Keratinocyte (primary cell): ENCODE measurements around a stretch of chr13.

GRCh38 chr13:110361014-110362209, 54.3 kb downstream of the COL4A2 start:
CAGE:
- cytosol, long polyA minus RNA = no peak
- cytosol, long polyA plus RNA = no peak
- long polyA plus RNA = no peak
- nucleus, long polyA minus RNA = no peak
- nucleus, long polyA plus RNA = no peak

DNA sequence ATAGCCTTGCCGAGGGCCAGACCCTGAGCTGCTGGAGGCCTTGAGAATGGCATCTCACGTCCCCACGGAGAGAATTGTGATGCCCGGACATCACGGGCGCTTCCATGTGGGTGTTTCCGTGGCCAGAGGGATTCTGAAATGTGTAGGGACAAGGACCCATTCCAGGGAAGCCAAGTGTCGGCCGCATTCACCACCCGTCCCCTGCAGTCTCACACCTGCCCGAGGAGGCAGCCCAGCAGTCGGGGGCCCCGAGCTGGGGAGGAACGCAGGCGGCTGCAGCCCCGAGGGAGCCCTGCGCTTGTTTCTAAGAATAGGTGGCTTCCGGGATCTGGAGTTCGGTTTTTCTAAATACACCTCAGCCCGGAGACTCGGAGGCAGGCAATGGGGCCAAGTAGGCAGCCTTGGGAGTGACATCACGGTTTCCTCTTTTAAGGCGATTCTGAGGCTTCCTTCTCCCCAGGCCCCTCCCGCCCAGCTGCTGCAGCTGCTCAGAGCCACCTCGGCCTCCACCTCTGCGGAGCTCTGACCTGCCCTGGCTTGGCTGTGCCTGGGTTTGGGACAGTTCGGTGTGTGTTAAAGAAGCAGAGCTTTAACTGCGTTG, 80.3 kb downstream of the COL4A2 start:
CAGE:
- cytosol, long polyA minus RNA = no peak
- cytosol, long polyA plus RNA = no peak
- long polyA plus RNA = no peak
- nucleus, long polyA minus RNA = no peak
- nucleus, long polyA plus RNA = no peak

DNA sequence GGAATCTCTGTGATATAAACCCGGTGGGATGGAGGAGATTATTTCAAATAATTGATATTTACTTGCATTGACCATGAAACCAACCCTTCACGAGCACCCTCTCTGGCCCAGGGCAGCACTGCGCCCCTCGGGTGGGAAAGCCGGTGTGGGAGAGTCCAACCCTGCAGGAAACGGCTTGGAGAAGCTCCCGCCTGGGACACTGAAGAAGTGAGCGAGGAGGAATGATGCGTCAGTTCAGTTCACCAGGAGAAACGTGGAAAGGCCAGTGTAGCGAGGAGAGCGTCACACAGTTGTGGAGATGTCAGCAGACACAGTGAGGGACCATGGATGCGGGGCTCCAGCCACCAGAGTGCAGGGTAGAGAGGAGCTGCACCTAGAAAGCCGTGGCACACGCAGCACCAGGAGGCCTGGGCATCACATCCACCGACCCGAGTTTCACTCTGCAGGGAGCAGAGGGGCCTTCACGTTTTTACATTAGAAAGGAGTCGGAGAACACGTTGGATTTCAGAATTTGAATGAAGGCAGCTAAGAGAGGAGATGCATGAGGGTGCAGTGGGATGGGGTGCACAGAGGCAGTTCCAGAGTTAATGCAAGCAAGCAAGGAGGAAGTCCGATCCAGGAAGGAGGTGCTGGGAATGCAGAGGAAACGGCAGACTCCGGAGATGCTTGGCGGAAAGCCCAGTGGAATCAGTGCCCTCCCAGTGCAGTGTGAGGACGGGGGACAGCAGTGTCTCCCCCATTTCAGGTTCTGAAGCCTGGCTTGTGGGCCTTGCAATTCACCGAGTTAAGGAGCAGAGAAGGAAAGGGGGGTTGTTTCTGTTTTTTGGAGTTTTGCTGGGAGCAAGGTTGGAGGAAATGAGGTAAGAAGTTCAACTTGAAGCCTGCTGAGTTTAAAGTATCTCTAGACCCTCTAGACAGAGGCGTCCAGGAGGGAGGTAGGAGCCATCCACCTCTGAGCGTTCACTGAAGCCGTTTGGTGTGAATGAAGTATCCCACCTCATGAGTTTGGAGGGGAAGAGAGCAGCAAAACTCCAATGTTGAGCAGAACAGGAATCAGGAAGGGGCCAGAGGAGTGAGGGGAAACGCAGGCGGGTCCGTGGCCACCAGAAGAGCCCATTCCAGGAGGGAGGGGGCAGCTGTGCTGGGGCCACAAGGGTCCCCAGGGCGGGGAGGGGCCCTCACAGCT, 100.4 kb downstream of the COL4A2 start:
CAGE:
- cytosol, long polyA minus RNA = no peak
- cytosol, long polyA plus RNA = no peak
- long polyA plus RNA = no peak
- nucleus, long polyA minus RNA = no peak
- nucleus, long polyA plus RNA = no peak

CAGE:
- cytosol, long polyA minus RNA = no peak
- cytosol, long polyA plus RNA = no peak
- long polyA plus RNA = no peak
- nucleus, long polyA minus RNA = no peak
- nucleus, long polyA plus RNA = no peak
Observed at GRCh38 chr13:110409266-110410426, 102.6 kb downstream of the COL4A2 start.

DNA sequence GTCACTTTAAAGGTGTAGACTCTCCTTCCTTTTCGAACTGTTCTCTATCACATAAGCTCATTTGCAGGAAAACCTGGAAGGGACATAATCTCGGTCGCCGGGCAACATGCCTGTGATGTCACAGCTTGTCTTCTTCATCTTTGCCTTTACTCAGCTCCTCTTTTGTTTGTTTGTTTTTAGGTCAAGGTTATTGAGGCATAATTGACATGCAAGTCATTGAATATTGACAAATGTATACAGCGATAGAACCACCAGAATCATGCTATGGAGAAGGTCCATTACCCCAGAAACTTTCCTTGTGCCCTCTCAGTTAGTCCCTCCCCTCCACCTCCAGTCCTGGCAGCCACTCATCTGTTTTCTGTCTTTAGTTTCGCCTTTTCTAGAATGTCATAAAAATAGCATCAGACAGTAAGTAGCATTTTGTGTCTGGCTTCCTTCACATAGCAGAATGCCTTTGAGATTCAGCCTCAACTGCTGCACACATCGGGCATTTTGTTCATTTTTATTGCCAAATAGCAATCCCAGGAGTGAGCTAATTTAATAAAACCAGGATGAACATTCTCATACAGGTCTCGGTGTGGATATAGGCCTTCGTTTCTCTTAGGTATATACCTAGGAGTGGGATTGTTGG, 110.3 kb downstream of the COL4A2 start:
CAGE:
- cytosol, long polyA minus RNA = no peak
- cytosol, long polyA plus RNA = no peak
- long polyA plus RNA = no peak
- nucleus, long polyA minus RNA = no peak
- nucleus, long polyA plus RNA = no peak

DNA sequence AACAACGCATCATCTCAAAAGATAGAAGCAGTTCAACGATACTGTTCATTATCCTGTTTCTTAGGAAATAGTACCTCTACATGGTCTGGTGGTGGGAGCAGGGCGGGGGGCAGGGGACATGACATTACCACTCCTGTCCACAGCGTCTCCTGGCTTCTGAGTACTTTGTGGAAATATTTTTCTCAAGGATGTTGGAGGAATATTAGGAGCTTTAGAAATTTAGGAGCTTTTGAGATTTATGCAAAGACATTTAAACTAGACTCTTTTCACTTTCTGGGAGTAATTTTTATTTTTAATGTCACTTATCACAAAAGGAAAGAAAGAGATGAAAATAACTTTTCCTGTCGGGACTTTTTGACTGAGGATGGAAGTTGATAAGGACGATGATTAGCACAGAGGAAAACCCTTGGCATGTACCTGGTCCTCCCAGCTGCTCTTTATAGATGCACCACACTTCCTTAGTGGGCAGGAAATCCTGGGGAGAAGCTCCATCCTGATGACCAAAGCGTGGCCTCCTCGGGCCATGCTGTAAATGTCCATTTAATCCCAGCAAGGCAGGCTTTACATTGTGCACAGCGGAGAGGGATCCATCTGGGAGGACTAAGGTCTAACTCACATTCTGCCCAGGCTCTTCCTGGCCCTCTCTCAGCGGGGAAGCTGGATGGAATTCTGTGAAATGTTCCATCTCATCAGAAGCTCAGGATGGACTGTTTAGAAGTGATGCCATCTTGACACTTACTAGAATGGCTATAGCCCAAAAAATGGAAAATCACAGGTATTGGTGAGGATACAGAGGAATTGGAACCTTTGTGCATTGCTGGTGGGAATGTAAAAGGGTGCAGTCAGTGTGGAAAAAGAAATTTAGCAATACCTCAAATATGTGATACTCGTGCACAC, 113.5 kb downstream of the COL4A2 start:
CAGE:
- cytosol, long polyA minus RNA = no peak
- cytosol, long polyA plus RNA = no peak
- long polyA plus RNA = no peak
- nucleus, long polyA minus RNA = no peak
- nucleus, long polyA plus RNA = no peak

DNA sequence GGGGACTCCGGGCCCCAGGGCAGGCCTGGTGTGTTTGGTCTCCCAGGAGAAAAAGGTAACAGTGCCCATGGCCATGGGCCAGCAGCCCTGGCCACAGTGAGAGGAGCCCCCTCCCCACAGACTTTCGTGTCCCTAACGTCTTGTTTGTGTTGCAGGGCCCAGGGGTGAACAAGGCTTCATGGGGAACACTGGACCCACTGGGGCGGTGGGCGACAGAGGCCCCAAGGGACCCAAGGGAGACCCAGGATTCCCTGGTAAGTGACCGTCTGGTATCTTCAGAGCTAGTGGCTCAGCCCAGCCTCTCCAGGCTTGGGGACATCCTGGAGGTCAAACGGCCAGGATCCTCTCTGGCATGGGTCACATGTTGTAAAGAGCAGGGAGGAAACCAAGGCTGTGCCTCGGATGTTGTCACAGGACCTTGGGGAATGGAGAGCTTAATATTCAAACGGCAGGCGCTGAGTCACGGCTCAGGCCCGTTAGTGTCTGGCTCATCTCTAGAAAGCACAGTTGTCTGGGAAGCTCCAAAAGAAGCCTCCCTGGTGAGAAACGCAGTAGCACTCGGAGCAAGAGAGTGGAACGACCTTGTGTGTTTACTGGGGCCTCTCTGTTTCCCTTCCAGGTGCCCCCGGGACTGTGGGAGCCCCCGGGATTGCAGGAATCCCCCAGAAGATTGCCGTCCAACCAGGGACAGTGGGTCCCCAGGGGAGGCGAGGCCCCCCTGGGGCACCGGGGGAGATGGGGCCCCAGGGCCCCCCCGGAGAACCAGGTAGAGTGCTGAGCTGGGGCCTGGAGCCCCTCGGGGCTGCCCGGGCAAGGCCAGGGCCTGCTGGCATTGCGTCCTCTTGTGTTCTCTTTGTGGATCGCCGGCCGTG, 58.1 kb downstream of the RAB20 start:
CAGE:
- cytosol, long polyA minus RNA = no peak
- cytosol, long polyA plus RNA = no peak
- long polyA plus RNA = no peak
- nucleus, long polyA minus RNA = no peak
- nucleus, long polyA plus RNA = no peak

CAGE:
- cytosol, long polyA minus RNA = no peak
- cytosol, long polyA plus RNA = no peak
- long polyA plus RNA = no peak
- nucleus, long polyA minus RNA = no peak
- nucleus, long polyA plus RNA = no peak
Observed at GRCh38 chr13:110531386-110532179, 29.9 kb downstream of the RAB20 start.

DNA sequence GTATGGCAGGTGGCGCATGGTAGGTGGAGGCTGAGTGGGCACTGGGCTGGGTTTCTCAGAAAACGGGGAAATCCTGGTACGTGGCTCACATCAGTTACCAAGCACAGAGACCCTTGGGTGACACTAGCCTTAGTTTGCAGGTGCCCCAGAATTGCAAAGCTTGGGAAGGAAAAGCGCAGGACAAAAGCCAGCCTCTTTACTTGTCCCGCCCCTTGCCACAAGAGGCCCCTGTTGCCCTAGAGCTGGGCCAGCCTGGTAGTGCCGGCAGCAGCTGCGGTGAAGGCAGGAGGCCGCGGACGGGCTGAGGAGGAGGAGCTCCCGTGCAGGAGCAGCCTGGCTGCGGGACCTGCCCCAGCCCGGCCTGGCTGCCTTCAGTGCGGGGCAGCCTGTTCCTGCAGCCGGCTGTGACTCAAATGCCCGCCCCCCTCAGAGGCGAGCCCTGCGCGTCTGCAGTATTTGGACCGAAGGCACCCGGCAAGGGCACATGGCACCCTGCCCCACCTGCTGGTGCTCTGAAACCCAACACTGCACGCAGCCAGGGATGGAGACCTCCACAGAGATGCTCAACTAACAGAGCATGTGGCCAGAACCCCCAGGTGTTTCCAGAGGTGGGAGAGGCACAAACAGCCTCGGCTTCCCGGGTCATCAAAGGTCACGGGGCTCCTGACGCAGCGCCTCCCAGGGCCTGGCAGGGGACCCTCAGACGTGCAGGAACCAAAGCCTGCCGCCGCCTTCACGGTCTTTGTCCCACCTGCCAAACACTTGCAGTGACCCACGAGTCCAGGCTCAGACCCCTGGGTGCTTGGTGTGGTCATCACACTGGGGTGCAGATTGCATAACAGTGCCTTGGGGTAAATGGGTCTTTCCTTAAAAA, 29.7 kb downstream of the NAXD start:
CAGE:
- cytosol, long polyA minus RNA = no peak
- cytosol, long polyA plus RNA = no peak
- long polyA plus RNA = no peak
- nucleus, long polyA minus RNA = no peak
- nucleus, long polyA plus RNA = no peak

DNA sequence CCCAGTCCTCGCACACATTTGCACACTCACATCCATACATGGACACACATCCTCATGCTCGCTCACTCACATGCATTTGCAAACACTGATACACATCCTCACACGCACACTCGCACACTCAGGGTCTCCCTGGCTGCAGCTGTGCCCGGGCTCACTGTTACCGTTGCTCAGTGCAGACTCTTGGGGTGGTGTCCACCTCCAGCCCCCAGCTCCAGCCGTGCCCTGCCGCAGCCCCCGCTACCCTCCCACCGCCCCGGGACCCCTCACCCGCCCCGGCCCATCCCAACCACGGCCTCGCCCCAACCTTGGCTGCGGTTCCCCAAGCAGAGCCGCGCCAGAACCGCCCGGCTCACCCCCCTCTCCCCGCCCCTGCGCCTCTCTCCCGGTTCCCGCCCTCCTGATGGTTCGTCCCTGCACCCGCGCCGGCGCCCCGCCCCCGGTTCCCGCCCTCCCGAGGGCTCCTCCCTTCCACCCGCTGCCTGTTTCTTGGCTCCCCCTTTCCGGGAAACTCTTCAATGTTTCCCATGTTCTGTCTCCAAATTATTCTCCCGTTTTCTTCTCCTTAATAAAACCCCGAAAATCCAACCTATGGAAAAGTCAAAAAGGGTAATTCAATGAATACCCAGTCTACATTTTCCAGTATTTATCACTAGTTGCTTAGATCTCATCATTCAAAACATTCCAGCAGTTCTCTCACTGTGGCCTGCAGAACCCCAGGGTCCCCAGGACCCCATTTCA, 40.3 kb downstream of the ANKRD10 start:
CAGE:
- cytosol, long polyA minus RNA = no peak
- cytosol, long polyA plus RNA = no peak
- long polyA plus RNA = no peak
- nucleus, long polyA minus RNA = no peak
- nucleus, long polyA plus RNA = no peak

GRCh38 chr13:110954877-110955613, 40.2 kb upstream of the ANKRD10 start:
CAGE:
- cytosol, long polyA minus RNA = no peak
- cytosol, long polyA plus RNA = no peak
- long polyA plus RNA = no peak
- nucleus, long polyA minus RNA = no peak
- nucleus, long polyA plus RNA = no peak

DNA sequence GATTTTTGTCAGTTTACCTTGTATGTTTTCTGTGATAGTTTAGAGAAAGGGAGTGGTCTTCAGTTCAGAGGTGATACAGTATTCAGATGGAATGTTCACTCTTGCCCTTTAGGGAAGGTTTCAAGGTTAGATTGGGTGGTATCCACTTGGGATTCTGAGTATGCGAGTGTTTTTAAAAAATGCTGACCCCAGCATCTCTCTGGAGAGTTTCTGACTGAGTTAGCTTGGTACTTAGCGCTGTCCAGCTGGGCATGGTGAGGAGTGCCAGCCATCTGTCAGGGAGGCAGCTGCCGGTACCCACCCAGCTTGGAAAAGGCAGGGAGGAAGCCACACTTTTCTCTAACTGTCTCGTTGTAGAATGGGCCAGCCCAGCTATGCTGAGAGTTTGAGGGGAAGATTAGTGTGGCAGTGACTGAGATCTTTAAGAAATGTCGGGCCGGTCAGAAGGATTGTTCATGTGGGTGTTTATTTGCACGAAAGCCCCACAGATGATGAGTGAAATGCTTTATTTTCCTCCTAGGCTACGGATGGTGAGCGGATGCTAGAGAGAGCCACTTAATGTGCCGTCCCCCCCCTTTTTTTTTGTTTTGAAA, 63.4 kb downstream of the ARHGEF7 start:
CAGE:
- cytosol, long polyA minus RNA = no peak
- cytosol, long polyA plus RNA = no peak
- long polyA plus RNA = no peak
- nucleus, long polyA minus RNA = no peak
- nucleus, long polyA plus RNA = no peak

DNA sequence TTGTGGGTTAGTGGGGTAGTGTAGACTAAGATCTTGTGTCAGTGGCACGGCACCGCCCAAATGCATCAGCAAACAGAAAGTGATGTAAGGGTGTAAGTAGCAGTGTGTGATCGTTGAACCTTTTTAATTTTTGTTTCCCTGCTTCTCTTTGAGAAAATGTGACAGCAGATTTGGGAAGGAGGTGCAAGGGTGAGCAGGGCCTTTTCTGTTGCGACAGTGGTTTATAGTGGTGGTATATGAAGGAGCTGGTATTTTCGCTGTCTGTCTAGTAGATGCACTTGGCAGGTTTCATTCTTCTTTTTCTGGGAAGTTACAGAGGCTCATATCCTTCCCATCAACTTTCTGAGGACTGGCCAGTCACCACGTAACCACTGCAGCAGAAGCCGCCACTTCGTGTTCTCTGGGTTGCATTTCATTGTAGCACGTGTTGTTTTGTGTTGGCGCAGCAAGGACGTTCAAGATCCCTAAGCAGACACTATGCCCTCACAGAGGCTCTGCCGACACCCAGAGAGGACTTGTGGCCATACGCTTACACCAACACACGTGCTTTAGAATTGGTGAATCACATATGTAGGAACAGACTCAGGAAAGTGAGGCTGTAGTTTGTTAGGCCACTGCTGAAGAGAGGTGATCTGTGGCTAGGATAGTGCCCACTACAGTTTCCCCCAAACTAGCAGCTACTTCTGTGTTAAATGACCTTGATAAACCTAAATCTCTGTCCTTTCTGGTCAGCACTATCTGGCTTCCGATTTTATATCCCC, 42.2 kb upstream of the TEX29 start:
CAGE:
- cytosol, long polyA minus RNA = no peak
- cytosol, long polyA plus RNA = no peak
- long polyA plus RNA = no peak
- nucleus, long polyA minus RNA = no peak
- nucleus, long polyA plus RNA = no peak

DNA sequence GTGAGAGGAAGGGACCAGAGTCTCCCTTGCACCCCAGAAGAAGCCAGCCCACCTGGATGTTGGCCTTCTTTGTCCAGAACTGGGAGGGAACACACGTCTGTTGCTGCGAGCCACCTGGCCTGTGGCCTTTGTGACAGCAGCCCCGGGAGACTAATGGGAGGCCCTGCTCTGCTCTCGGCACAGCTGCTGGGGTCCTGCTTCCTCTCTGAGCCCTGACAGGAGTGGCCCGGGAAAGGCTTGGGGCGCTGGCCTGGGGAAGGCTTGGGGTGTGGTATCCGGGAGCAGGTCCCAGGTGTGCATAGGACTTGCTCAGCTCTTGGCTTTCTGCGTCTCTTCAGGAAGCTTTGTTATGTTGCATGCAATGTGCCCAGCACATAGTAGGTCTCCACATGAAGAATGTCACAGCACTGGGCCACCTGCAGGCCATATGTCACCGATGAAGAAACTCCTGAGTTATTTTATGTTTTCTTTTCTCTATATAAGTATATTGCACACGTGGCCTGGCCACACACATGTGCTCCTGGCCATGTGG, 162.9 kb downstream of the TEX29 start:
CAGE:
- cytosol, long polyA minus RNA = no peak
- cytosol, long polyA plus RNA = no peak
- long polyA plus RNA = no peak
- nucleus, long polyA minus RNA = no peak
- nucleus, long polyA plus RNA = no peak

GRCh38 chr13:111616074-111616808, 295.8 kb downstream of the TEX29 start:
CAGE:
- cytosol, long polyA minus RNA = no peak
- cytosol, long polyA plus RNA = no peak
- long polyA plus RNA = no peak
- nucleus, long polyA minus RNA = no peak
- nucleus, long polyA plus RNA = no peak

CAGE:
- cytosol, long polyA minus RNA = no peak
- cytosol, long polyA plus RNA = no peak
- long polyA plus RNA = no peak
- nucleus, long polyA minus RNA = no peak
- nucleus, long polyA plus RNA = no peak
Observed at GRCh38 chr13:111844288-111844430, 222.8 kb upstream of the SOX1 start.

CAGE:
- cytosol, long polyA minus RNA = no peak
- cytosol, long polyA plus RNA = no peak
- long polyA plus RNA = no peak
- nucleus, long polyA minus RNA = no peak
- nucleus, long polyA plus RNA = no peak
Observed at GRCh38 chr13:111892787-111893604, 174.0 kb upstream of the SOX1 start.

GRCh38 chr13:112057092-112057633, 9.8 kb upstream of the SOX1 start:
CAGE:
- cytosol, long polyA minus RNA = no peak
- cytosol, long polyA plus RNA = no peak
- long polyA plus RNA = no peak
- nucleus, long polyA minus RNA = no peak
- nucleus, long polyA plus RNA = no peak

CAGE:
- cytosol, long polyA minus RNA = no peak
- cytosol, long polyA plus RNA = no peak
- long polyA plus RNA = no peak
- nucleus, long polyA minus RNA = no peak
- nucleus, long polyA plus RNA = no peak
Observed at GRCh38 chr13:112073195-112073967, 6.4 kb downstream of the SOX1 start.

GRCh38 chr13:112527334-112527782, 60.6 kb downstream of the TUBGCP3 start:
CAGE:
- cytosol, long polyA minus RNA = no peak
- cytosol, long polyA plus RNA = no peak
- long polyA plus RNA = no peak
- nucleus, long polyA minus RNA = no peak
- nucleus, long polyA plus RNA = no peak